ENCODE data around the genes LONP1 and CLPP.

GRCh38 chr19:5635049-5635981, 12.4 kb downstream of the SAFB start:
- PRO-cap, 2 experiments, result no peak in any of the 2 experiments

DNA sequence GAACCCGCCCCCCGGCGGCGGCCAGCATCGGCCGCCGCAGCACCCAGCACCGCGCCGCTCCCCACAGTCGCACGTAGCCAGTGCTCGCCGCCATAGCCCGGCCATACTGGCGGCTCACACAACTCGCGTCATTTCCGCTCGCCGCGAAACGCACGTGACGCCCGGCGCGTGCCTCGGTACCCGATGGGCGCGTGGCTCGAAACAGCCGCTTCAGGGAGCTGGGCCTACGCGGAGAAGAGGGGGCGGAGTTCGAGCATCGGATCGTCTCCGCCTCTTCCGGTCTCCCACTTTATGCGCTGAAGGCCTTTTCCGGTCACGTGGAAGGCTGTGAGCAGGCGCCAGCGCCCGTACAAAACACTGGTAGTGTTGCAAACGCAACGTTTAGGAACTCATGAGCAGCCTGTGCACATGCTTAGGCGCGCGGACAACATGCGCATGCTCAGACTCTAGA, at the start of gene LONP1:
Gene LONP1 (minus strand): TSS at position 108 of the 451 bp plus-strand sequence.
- PRO-cap, 2 experiments, result peak in 2 of 2 experiments; most common plus-strand start position 306 of the sequence (in 1); most common minus-strand start position 108 of the sequence (in 2)

DNA sequence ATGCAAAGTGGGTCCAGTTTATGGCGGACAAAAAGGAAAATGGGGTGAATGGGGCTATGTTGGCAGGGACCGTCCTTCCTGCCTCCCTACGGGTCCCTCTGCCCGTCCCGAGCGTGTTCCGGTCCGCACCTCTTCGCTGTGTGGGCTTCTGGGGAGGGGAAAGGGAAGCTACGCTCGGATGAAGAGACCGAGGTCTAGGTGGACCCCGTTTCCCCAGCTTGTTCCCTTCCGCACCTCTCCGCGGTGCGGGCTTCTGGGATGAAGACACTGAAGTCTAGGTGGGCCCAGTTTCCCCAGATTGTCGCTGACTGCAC, 11.1 kb downstream of the FUT6 start:
- PRO-cap, 2 experiments, result no peak in any of the 2 experiments

GRCh38 chr19:5828779-5829756, 10.4 kb downstream of the FUT6 start:
- PRO-cap, 2 experiments, result no peak in any of the 2 experiments

- PRO-cap, 2 experiments, result no peak in any of the 2 experiments
Measured at GRCh38 chr19:5847233-5847746, 7.8 kb upstream of the FUT6 start.

- PRO-cap, 2 experiments, result no peak in any of the 2 experiments
Measured at GRCh38 chr19:5850096-5850609, 10.7 kb upstream of the FUT6 start.

DNA sequence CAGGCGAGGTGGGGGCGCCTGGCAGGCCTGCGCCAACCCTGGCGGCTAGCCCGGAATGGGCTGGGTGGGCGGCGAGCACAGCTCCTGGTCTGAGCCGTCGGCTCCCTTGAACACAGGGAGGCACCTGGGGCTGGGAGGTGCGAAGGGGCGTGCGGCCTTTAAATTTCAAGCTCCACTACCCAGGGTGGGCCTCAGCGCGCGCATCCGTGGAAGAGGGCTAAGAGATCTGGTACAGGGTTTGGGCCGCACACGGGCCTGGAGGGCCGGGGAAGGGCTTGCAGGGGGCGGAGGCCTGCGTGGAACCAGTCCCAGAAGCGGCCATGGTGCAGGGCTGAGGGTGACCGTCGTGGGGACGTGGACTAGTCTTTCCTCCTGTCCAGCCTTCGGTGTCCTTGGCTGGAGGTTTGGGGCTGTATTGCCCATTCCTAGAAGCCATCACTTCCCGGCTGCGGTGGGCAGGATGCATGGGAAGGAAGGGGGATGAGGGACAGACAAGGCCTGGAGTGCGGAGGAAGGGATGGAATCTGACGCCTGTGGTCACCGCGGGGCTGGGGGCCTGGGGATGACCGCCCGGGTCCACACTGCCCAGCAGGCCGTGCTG, 11.4 kb downstream of the NDUFA11 start:
- PRO-cap, 2 experiments, result peak in 1 of 2 experiments; most common minus-strand start position 222 of the sequence (in 1)

DNA sequence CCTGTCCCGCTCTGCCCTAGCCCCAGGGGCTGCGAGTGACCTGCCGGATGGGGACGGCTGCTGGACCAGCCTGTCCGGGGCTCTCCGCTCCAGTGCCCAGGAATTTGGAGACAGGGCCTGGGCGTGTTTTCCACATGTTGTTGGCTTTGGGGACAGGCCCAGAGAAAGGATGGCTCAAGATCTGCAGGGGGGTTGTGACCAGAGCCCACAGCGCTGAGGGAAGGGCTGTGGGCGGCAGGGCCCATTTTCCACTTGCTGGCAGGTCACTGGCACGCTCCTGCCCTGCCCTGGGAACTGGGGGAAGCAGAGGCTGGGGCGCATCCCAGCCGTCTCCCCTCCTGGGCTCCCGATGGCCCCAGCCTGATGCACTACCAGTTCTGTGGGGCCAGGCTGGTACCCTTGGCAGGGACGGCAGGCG, 9.4 kb downstream of the NDUFA11 start:
- PRO-cap, 2 experiments, result no peak in any of the 2 experiments

GRCh38 chr19:6065585-6066293, 44.6 kb downstream of the RFX2 start:
- PRO-cap, 2 experiments, result no peak in any of the 2 experiments

DNA sequence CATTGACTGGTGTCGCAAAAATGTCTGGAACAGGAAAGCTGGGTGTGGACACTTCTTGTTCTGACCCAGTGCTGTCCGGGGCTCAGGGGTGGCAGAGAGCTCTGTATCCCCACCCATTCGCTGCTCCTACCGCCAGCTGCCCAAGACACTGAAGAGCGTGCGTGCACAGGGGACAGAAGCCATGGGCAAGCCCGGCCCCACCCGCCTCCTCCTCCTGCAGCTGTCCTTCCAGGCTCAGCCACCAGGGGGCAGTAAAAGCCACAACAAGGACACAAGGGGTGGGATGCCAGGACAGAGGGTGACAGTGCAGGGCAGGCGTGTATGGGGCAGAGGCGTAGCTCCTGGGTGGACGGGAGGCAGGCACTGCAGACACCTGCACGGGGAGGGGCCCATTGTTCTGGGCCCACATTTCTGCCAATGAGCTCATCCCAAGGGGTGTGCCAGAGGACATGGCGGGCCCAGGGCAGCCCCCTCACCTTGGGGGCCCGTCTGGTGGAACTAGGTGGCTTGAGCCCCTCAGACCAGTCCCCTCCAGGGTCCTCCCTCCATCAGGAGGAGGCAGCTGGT, 61.3 kb downstream of the MLLT1 start:
- PRO-cap, 2 experiments, result no peak in any of the 2 experiments

DNA sequence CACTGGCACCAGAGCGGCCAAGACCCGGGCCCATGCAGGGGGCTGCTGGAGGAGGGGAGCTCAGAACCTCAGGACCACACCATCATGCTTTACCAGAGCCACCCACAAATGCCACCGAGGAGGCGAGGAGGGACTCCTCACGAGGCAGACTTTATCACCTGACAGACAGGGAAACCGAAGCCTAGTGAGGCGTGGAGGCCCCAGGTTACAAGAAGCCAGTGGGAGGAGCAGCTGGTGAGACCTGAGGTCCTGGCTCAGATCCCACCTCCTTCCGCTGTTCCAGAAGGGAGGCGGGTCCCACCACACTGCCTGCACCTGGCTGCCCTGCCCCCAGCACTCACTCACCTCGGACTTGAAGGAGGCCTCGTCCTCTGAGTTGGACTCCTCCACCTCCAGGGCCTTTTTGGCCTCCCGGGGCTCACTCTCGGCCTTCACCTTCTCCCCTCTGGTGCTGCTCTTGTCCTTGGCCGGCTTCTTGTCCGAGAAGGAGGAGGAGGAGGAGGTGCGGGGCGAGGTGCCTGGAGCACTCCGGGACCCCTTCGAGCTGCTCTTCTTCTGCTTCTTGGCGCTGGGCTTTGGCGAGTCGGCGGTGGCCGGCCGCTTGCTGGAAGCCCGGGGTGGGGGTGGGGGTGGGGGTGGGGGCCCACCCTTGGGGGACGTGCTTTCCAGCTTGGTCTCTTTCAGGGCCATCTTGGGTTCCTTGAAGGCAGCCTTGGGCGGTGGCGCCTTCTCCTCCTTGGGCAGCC, 57.8 kb downstream of the MLLT1 start:
- PRO-cap, 2 experiments, result no peak in any of the 2 experiments

- PRO-cap, 2 experiments, result peak in 1 of 2 experiments; most common plus-strand start chr19:6278744 (in 1)
Measured at GRCh38 chr19:6278301-6278815, 1.4 kb downstream of the MLLT1 start.

- PRO-cap, 2 experiments, result no peak in any of the 2 experiments
Measured at GRCh38 chr19:6301097-6301425, 21.3 kb upstream of the MLLT1 start.

GRCh38 chr19:6361301-6362522, at the start of gene CLPP:
Gene CLPP (plus strand): TSS chr19:6361531.
- PRO-cap, 2 experiments, result peak in 2 of 2 experiments; most common plus-strand start chr19:6361533 (in 1); most common minus-strand start chr19:6361755 (in 1)

DNA sequence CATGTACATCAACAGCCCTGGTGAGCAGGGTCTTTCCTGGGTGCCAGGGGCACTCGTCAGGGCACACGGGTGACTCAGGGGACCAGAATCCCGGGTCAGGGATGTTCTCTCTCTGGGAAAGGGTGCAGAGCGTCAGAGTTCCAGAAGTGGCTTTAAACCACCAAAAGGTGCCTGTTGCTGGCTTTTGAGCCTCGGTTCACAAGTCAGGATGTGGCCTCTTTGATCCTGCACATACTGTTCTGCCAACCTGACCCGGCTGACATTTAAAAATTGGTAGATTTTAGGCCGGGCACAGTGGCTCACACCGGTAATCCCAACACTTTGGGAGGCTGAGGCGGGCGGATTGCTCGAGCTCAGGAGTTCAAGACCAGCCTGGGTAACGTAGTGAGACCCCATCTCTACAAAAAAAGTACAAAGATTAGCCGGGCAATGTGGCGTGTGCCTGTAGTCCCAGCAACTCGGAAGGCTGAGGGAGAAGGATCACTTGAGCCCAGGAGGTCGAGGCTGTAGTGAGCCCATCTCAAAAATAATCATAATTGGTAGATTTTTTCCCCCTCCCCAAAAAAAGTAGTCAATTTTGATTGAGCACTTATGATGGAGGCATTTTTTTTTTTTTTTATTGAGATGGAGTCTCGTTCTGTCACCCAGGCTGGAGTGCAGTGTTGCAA, 1.3 kb downstream of the CLPP start:
- PRO-cap, 2 experiments, result no peak in any of the 2 experiments

GRCh38 chr19:6373775-6374121, 1.2 kb downstream of the ALKBH7 start:
- PRO-cap, 2 experiments, result no peak in any of the 2 experiments

- PRO-cap, 2 experiments, result no peak in any of the 2 experiments
Measured at GRCh38 chr19:6402023-6402356, 9.0 kb upstream of the GTF2F1 start.

DNA sequence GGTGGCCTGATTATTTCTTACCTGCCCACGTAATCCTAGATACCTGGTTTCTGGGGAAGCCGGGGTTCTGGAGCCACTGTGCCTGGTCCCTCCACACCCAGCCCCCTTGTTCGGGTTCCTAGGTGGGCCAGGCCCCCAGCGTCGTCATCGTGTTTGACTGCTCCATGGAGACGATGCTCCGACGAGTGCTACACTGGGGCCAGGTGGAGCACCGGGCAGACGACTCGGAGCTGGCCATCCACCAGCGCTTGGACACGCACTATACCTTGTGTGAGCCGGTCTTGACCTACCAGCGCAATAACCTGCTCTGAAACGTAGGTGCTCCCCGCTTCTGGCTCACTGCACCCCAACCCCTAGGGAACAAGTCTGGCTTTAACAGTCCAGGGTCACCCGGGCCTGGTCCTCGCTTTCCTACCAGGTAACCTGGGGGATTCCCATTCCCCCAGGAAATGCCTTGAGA, 13.0 kb downstream of the KHSRP start:
- PRO-cap, 2 experiments, result no peak in any of the 2 experiments

- PRO-cap, 2 experiments, result no peak in any of the 2 experiments
Measured at GRCh38 chr19:6425038-6425981, 699 bp upstream of the KHSRP start.

DNA sequence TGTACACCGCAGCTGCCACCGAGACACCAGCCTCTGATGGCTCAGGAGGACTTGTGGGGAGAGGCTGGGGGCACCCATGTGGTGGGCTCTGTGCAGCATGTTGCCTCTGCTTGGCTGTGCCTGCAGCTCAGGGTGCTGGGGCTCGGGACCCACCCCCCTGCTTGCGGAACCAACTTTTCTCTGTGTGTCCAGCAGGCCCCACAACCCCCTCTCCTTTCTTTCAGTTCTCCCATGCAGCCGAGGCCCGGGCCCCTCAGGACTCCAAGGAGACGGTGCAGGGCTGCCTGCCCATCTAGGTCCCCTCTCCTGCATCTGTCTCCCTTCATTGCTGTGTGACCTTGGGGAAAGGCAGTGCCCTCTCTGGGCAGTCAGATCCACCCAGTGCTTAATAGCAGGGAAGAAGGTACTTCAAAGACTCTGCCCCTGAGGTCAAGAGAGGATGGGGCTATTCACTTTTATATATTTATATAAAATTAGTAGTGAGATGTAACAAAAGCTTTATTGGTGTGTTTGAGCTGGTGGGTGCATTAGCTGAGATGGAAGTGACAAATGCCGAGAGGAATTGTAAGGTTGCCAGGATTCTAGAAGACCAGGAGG, 2.8 kb downstream of the CRB3 start:
- PRO-cap, 2 experiments, result no peak in any of the 2 experiments

Data from psoas muscle (tissue), 2 donors.